Pericardium (tissue), 1 donor: ENCODE measurements around a stretch of chr6.

DNA sequence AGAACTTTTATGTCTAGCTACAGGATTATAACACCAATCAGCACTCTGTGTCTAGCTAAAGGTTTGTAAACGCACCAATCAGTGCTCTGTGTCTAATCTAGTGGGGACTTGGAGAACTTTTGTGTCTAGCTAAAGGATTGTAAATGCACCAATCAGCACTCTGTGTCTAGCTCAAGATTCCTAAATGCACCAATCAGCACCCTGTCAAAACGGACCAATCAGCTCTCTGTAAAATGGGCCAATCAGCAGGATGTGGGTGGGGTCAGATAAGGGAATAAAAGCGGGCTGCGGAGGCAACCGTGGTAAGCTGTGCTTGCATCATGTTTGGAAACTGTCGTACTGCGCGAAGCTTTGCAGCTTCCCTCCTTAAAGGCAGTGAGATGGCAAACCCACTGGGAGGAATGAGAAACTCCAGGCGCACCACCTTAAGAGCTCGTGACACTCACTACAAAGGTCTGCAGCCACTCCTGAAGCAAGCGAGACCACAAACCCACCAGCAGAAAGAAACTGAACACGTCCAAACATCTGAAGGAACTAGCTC, 112.1 kb upstream of the DUSP22 start:
- RRBS: no CpG with 5 or more reads among the region's 12 CpGs

DNA sequence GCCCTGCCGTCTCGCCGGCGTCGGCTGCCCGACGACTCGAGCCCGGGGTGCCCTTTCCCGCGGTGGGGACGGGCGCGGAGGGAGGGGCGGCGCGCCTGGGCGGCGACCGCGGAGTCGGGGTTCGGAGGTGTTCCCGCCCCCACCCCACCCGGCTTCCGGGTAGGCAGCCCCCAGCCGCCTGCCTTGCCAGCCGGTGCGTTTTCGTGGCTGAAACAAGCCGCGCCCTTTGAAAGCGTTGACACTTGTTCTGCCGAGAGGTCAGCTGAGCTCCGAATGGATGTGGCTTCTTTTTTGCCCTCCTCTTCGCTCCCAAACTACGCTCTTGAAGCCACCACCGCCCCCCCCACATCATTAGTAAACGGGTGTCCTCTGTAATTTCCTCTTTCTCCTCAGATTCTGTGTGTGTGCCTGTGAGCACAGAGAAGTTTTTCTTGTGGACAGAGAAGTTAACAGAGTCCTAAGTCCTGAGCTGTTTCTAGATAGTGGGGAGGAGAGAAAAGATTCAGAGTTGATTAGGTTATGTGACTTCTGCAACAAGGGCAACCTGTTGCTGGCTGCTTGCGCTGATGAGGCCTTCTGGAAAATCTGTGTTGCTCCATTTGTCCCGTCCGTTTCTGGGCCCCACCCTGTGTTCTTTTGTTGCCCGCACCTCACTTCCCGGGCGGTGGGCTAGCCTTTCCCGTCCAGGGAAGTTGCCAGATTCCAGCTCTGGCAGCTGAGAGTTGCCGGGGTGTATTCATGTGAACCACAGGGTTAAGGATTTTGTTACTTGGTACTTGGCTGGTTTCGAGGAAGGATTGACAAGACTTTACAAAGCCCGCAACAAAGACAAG, 534 bp downstream of the DUSP22 start:
- RRBS: 15% methylated on average over 19 of the region's 49 CpGs

DNA sequence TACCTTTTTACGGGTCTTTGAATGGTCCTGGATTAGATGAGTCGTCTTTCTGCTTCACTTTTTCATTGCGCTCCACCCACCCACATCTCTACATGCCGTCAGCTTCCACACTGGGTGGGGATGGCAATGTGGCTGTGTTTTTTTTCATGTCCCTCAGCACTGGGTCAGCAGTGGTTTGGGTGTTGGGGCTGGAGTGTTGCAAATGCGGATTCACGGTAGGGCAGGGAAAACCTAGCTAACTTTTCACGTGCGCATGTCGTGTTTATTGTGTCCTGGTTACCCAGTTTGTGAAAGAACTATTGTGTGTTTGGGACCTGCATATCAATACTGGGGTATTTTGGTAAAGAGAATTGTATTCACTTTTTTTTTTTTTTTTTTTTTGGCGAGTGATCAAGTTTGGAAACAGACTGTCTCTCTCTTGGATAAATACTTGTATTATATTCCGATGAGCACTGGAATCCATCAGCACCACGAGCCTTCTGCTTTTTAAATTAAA, 1.2 kb downstream of the DUSP22 start:
- RRBS: no CpG with 5 or more reads among the region's 12 CpGs

GRCh38 chr6:317045-317289, 24.7 kb downstream of the DUSP22 start:
- RRBS: no CpG with 5 or more reads among the region's 6 CpGs

- RRBS: no CpG with 5 or more reads among the region's 9 CpGs
Measured at GRCh38 chr6:319605-320082, 27.4 kb downstream of the DUSP22 start.

DNA sequence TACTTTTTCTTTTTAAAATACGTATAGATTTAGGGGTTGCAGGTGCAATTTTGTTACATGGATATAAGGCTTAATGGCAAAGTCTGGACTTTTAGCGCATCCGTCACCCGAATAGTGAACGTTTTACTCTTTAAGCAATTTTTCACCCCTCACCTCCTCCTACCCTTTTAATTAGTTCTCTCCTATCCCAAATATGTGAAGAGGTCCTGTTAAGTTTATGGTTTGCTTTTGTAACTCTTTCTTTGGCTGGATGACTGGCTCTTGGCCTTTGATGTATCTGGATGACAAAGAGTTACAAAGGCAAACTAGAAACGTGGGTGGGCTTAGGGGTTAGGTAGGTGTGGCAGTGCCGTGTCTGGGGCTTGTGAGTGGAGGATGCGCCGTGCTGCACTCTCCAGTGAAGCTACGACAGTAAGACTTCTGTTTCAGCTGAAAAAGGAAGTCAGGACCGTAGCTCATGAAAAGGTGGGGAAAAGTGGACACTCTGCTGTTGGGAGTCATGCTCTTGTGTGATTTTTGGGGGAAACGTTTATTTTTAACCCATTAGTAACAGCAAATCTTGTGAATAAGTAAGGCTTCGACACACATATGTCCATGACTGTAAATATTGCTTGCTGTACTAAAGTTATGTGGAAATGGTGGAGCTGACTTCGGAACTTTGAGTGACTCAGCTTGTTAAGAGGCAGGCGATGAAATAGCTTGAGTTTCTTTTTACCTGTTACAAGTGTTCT, 45.5 kb downstream of the DUSP22 start:
- RRBS: no CpG with 5 or more reads among the region's 15 CpGs

GRCh38 chr6:361629-362281, 29.8 kb upstream of the IRF4 start:
- RRBS: 81% methylated on average over 6 of the region's 12 CpGs

GRCh38 chr6:387973-388843, 3.3 kb upstream of the IRF4 start:
- RRBS: no CpG with 5 or more reads among the region's 11 CpGs

- RRBS: no CpG with 5 or more reads among the region's 8 CpGs
Measured at GRCh38 chr6:706082-706647, 13.2 kb upstream of the EXOC2 start.

DNA sequence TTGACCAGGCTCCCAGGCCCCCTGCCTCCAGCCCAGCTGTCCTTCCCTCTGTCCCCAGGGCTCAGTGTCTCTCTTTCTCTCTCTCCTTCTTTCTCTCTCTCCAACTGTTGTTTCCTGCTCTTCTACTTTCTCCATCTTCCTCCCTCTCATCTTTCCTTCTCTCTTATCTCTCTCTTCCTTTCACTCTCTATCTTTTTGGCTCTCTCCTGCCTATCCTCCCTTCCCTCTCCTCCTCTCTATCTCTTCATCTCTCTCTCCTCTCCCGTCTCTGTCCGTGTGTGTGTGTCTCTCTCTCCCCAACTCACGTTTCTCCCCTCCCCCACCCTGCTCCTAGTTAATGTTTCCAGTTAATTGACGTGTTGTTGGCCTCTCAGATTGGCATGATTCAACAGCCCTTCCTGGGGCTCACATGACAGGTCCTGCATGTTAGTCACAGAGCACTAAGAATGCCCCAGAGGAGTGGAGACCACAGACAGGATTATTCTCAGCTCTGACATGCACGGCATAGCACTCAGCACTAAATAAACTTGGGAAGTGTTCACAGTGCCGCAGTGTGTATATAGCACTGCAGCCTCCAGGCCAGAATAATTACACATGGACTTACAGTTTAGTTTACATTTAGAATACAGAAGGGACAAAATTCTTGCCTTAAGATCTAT, 180.3 kb upstream of the FOXQ1 start:
- RRBS: no CpG with 5 or more reads among the region's 6 CpGs

DNA sequence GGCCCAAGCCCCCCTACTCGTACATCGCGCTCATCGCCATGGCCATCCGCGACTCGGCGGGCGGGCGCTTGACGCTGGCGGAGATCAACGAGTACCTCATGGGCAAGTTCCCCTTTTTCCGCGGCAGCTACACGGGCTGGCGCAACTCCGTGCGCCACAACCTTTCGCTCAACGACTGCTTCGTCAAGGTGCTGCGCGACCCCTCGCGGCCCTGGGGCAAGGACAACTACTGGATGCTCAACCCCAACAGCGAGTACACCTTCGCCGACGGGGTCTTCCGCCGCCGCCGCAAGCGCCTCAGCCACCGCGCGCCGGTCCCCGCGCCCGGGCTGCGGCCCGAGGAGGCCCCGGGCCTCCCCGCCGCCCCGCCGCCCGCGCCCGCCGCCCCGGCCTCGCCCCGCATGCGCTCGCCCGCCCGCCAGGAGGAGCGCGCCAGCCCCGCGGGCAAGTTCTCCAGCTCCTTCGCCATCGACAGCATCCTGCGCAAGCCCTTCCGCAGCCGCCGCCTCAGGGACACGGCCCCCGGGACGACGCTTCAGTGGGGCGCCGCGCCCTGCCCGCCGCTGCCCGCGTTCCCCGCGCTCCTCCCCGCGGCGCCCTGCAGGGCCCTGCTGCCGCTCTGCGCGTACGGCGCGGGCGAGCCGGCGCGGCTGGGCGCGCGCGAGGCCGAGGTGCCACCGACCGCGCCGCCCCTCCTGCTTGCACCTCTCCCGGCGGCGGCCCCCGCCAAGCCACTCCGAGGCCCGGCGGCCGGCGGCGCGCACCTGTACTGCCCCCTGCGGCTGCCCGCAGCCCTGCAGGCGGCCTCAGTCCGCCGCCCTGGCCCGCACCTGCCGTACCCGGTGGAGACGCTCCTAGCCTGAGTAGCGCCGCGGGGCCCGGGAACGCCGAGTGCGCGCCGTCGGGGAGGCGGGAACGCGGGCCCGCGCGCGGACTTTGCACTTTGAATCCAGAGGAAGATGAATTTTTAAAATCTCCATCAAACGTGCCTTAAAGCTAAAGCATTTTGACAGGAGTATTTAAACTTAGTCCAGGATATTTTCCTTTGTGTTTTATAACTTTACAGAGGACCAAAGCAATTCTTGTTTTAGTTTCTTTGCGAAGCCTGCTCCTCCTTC, 1.5 kb downstream of the FOXQ1 start:
- RRBS: 7% methylated on average over 38 of the region's 144 CpGs

- RRBS: no CpG with 5 or more reads among the region's 15 CpGs
Measured at GRCh38 chr6:2127249-2128095, 117.9 kb downstream of the GMDS start.

DNA sequence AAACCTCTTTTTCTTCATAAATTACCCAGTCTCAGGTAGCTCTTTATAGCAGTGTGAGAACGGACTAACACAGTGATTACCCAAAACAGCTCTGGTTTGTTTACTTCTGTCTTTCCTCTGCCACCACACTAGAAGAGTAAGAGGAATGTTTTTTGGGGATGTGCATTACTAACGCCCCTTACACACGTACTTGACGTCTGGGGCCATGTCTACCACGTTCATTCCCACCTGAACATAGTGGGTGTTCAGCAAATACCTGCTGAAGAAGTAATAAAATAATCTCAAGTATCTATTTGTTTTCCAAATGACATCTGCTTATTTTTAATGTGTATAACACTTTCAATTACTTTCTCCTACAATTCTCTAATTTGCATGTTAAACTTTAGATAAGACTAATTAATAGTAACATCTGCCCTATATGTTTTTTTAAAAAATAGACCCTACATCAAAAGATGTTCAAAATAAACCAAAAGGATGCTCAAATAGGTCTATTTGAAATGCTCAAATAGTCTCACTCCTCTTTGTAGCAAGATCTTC, 34.2 kb downstream of the GMDS start:
- RRBS: no CpG with 5 or more reads among the region's 5 CpGs

DNA sequence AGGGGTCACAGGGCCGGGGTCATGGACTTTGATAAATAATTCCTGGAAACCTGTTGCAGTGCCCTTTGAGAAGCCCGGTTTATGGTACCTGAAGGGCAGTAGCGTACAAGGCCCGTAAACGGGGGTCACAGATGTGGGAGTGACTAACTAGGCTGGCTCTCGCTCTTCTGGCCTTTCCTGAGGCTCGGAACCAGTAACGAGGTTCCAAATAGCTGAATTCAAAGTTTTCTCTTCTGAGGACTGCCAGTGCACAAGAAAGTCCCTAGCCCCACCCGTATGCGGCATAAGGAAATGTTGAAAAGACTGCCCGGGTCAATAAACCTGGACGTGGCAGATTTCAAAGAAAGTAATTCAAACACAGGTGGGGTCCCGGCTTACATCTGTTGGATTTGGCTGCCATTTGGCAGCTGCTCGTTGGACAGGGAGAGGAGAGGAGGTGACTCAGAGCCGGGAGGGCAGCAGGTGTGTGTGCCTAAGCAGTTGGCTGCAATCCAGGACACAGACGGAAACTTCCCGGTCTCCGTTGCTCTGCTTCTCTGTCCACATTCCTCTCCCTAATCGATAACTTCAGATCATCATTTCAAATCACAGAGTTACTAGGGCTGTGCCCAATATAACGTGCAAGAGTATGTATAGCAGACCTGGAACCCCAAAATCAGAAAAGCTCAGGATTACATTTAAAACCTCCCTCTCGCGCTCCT, 694 bp upstream of the GMDS start:
- RRBS: 6% methylated on average over 8 of the region's 22 CpGs

DNA sequence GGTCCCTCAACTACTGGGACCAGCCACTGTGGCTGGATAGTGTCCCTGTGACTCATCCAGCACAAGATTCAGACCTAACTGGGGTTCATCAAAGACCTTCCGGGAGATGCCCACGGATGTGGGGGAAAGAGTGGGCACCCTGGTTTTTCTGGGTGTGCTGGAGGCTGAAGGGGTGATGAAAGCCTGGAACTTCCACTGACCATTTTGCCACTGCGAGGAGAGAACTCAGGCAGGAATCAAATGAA, 143.9 kb upstream of the GMDS start:
- RRBS: no CpG with 5 or more reads among the region's 3 CpGs

GRCh38 chr6:2732637-2733103, 18.1 kb downstream of the MYLK4 start:
- RRBS: no CpG with 5 or more reads among the region's 4 CpGs

GRCh38 chr6:2777325-2778181, 12.4 kb downstream of the WRNIP1 start:
- RRBS: no CpG with 5 or more reads among the region's 5 CpGs

- RRBS: no CpG with 5 or more reads among the region's 8 CpGs
Measured at GRCh38 chr6:2858558-2859697, 17.3 kb upstream of the SERPINB1 start.

GRCh38 chr6:2862544-2863446, 21.1 kb upstream of the SERPINB1 start:
- RRBS: no CpG with 5 or more reads among the region's 4 CpGs

- RRBS: no CpG with 5 or more reads among the region's 2 CpGs
Measured at GRCh38 chr6:2880169-2880595, 22.9 kb downstream of the SERPINB9 start.